AG10803 (cell line): ENCODE results near the gene COA5.

DNA sequence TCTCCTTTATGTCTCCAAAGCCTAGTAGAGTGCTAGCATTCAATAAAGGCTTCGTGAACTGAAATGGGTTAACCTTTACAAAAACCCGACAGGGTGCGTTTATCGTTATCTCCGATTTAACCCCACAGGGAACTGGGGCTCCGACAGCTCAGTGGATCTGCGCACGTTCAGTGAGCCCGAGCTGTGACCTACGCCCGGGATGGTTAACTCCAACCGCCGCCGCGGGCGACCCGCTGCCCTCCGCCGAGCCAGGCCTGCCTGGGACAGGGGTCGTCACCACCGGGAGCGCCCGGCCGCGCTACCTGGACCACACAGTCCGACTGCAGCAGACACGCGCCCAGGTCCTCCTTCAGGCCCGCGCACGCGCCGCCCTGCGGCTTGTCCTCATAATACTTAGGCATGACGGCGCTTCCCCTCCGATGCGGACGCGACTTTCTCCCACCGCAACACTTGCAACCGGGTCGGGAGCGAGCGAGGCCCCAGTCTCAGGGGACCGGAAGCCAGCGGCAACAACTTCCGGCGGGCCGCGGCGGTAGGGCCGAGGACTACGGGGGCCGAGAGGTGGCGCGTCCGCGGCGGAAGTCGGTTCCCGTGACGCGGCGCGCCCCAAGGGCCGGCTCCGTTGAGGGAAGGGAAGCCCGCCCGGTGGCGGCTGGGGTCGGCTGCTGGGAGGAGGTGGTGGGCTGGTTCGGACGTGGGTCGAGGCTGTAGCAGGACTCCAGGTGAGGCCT is at the start of gene COA5:
Gene COA5 (minus strand): TSS at position 508 of the 731 bp plus-strand sequence.
- RRBS: 1% methylated on average over 29 of the region's 75 CpGs

GRCh38 chr2:98608736-98609835 is 697 bp downstream of the UNC50 start:
- RRBS: 2% methylated on average over 23 of the region's 56 CpGs

- RRBS: no CpG with 5 or more reads among the region's 6 CpGs
These were observed 7.2 kb downstream of the UNC50 start for GRCh38 chr2:98615378-98616132.

DNA sequence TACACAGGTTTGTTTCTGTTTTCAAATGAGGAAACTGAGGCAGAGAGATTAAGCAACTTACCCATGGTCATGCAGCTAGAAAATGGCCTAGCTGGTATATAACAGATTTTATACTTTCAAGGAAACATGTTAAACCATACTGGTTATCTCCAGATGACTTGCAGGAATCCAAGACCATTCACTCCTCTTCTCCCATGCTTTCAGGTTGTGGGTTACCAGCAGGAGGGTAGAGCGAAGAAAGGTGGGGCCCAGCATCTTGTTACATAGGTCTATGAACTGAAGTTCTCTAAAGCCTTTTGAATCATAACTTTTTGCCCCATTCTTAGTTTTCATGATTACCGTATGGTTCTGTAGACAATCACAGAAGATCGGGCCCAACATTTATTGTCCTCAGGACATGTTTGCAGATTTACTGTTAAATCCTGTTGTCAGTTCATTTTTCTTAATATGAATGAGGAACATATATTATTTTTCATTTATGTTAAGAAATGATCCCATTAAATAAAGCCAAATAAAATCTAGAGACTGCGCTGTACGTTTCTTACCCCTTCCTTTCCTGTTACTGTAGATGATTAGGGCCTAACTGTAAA is 8.4 kb downstream of the UNC50 start:
- RRBS: no CpG with 5 or more reads among the region's 5 CpGs

GRCh38 chr2:98663217-98664155 is 55.1 kb downstream of the UNC50 start:
- RRBS: no CpG with 5 or more reads among the region's 14 CpGs

GRCh38 chr2:98702012-98702730 is 28.8 kb downstream of the MGAT4A start:
- RRBS: no CpG with 5 or more reads among the region's 7 CpGs

DNA sequence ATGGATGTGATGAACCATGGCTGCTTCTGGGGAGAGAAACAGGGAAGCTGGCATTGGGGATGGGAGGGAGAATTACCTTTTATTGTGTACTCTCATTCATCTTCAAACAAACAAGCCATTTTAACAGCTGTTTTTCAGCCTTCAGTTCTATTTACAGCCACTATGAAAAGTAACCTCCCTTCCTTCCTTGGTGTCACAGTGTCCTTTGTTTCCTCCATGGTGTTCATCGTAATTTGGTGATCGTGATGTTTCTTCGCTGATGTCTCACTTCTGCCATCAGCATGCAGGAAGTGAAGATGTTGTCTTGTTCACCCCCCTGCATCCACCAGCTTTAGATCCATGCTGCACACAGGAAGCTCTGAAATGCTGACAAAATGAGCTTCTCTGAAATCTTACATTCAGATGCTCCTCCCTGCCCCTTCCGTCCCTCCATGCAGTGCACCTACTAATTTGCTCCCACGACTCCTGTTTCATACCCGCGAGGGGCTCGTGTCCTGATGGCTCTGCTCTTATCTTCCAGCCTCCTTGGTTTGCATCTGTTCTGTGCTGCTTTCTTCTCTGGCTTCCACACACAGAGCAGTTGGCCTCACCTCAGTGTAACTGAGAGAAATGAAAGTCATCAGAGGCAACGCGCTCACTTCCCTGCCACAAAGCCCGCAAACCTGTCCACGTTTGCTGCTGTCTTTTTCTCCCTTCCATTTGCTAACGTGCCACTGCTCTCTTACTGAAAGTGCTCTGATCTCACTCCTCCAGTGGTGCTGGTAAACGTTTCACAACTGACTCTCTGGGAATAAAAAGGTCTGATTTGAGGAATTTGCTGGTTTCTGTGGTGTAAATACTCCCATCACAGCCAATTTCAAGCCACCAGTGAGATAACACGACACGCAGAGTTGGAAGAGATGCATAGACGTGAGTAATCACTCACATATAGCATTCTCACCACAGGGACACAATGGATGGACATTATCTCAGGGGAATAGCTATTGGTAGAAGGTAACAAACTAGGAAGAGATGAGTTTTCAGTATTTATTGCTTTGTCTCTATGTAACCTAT is 40.9 kb upstream of the MGAT4A start:
- RRBS: no CpG with 5 or more reads among the region's 17 CpGs

DNA sequence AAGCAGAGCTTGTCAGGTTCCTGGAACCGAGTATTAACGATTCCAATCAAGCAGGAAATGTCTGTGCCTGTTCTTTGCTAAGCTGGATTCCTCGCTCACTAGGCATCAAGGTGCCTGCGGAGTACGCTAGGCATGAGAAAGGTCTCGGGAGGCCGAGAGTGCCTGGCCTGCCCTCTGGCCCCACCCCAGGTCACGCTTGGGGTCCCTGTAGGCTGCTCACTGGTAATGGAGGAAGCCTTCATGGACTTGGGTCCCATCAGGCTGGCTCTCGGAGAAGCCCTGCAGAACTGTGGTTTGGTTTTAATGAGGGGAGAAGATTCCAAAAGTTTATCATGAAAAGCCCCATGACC is 44.8 kb upstream of the MGAT4A start:
- RRBS: no CpG with 5 or more reads among the region's 9 CpGs

- RRBS: no CpG with 5 or more reads among the region's 24 CpGs
These were observed 66.9 kb downstream of the CRACDL start for GRCh38 chr2:98868891-98869827.

DNA sequence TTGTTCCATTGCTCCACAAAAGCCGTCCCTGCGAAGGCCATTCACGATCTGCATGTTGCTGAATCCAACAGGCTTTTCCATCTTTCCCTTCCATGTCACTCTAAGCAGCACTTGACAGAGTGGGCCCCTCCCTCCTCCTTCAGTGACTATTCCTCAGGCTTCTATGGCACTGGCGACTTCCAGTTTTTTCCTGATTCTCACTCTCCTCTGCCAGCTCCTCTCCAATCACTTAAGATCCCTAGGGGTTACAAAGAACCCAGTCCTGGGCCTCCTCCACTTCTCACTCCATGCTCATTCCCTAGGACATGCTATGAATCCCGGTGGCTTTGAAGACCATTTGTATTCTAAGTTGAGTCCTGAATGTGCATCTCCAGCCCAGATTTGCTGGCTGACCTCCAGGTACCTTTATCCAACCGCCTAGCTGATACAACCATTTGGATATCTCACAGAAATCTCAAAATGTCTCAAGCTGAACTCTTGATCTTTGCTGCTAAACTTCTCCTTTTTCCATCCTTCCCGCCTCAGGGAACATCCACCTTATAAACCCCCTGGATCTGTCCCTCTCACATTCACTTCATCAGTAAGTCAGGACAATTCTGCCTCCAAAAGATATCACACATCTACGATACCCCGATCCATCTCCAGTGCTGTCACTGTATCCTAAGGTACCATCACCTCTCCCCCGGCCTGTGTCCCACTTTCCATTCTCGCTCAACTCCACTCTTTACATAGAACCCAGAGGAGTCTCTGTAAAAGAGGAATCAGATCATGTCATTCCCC is 266.3 kb downstream of the AFF3 start:
- RRBS: no CpG with 5 or more reads among the region's 11 CpGs

DNA sequence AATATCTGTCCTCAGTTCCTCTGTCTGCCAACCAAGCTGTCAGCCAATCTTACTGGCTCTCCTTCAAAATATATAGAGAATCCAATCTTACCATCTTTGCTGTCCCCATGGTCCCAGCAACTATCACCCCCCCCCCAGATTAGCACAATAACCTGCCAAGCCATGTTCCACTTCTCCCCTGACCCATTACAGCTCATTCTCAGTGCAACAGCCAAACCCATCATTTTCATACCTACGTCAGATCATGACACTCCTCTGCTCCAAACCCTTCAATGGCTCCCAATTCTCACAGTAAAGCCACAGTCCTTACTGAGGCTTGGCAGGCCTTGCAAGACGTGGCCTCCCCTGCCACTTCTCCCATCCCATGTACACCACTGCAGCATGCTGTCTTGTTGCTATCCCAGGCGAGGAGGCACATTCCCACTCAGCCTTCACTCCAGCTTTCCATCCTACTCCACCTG is 145.0 kb downstream of the AFF3 start:
- RRBS: no CpG with 5 or more reads among the region's 3 CpGs

DNA sequence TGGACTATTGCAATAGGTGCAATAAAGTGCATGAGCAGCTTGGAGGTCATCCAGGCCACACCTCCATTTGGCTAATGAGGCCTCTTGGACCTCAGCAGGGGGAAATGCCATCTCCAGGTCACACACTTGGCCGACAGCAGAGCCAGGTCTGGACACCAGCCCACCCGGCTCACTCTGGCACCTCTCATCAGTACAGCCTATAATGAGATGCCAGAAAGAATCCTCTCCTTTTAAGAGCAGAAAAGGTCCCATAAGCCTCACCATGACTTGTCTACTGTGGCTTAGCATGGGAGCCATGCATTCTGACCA is 71.2 kb upstream of the AFF3 start:
- RRBS: no CpG with 5 or more reads among the region's 2 CpGs

DNA sequence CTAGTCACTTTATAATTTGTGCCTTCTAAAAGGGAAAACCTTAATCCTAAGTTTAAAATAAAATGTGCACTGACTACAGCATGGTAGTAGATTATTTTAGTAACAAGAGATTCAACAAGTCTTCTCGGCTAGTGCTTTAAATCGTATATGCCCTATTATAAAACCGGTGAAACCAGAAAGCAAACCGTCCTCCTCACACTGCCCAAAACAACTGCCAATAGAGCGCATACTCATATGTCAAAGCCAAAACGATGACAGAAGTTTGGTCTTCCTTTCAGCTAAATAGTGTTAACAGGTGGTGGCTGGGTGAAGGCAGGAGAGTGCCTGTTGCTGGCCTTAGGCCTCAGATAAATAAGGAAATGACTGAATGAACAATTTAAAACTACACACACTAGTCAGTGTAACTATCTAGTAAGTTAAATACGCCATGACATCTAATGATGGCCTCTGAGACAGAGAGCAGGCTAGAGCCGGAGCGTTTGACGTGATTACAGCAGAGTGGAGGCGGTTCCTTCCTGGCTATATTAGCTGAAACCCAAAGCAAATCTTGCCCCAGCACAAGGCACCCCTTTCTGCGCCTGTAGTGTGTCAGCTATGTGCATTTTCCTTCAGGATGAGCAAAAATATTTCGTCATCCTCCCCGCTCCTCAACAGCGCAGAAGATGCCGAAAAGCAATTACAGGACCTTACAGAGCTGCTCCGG is 1.7 kb downstream of the LONRF2 start:
- RRBS: no CpG with 5 or more reads among the region's 17 CpGs

- RRBS: 2% methylated on average over 48 of the region's 87 CpGs
These were observed 955 bp downstream of the LONRF2 start for GRCh38 chr2:100321171-100321921.

DNA sequence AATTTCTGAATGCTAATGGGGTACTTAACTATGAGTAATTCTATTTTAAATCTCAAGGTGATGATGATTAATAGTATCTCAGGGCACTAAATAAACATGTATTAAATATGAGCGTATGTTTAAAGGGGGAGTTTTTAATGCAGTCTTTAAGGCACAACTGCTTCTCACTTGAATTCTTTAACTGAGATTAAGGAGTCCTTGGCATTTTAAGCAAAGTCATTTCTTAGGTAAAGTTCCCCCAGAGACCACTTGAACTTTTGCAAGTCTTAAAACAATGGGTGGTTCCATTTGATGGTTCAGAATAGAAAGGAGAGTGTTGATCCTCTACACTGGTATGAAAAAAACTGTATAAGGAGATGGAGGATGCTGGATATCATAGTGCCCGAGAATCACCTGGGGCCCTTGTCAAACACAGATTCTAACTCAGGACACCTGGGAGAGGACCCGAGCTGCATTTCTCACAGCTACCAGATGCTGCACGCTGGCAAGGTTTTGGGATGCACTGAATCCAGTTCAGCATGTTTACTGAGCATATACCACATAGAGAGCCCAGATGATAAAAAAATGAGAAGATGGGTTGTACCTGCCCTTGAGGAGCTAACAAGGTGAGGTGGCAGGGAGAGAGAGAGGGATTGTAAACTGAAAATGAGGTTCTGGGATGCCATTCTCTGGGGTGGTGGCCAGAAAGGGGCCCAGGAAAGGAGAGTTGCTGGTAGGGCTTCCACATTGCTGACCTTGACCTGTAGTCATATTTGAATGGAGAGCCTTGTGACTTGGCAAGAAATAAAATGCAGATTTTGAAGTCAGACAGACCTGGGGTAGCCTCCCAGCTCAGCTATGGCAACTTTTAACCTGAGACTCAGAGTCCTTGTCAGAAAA is 3.4 kb downstream of the NPAS2 start:
- RRBS: no CpG with 5 or more reads among the region's 4 CpGs

- RRBS: no CpG with 5 or more reads among the region's 19 CpGs
These were observed 58.0 kb downstream of the NPAS2 start for GRCh38 chr2:100877490-100878755.

DNA sequence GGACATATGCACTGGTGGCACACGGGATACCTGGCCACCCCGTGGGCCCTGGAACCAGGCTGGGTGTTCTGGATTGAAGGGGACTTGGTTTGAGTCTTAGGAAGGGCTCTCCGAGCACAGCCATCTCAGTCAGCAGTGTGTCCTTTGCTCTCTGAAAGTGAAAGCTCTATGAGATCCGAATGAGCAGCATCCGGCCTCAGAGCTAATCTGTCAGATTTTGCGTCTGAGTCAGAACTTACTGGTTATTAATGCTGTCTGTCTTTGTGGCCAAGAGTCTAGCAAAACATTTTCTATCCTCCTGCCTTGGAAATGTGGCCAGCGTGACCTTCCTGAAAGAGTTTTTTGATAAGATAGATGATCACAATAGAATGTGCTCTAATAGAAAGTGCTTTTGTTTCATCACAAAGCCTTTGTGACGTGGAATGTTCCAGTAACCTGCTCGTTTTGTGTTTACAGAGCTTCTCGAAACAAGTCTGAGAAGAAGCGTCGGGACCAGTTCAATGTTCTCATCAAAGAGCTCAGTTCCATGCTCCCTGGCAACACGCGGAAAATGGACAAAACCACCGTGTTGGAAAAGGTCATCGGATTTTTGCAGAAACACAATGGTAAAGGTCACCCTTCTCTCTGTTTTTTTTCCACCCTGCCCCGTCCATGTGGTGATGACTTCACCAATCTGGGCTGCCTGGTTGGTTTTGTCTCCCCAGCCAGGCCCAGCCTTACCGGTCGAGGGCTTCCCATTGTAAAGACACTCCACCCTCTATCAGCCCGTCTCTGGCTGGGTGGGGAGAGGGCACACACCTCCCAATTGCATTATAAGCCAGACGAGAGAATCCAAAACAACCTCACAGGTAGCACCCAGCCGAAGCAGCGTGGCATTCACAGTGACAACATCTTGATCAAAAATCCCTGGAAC is 77.1 kb upstream of the RPL31 start:
- RRBS: no CpG with 5 or more reads among the region's 23 CpGs

DNA sequence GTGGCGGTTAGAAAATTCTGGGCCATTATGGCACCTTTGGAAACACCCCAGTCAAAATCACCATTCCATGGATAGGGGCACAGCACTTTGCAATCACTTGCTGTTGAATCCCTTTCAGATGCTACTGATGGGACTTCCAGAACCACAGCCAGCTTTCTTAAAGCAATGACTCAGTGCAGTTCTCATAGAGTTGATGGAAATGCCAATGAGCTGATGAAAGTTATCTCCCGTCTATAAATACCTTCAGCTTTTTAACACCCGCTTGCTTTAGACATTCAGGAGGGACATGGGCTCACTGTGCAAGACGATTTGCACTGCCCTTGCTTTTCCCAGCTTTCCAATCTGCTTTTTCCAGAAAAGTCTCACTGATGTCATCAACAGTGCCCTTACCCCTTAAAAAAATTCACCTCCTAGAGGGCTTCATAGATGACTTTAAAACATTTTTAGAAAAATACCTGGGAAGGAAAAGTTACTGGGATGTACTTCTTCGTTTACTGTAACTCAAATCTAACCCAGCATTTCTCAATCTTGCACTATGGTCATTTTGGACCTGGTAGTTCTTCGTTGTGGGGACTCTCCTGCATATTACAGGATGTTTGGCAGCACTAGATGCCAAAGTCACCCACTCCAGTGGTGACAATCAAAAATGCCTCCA is 66.6 kb upstream of the RPL31 start:
- RRBS: no CpG with 5 or more reads among the region's 6 CpGs

- RRBS: no CpG with 5 or more reads among the region's 8 CpGs
These were observed 14.3 kb upstream of the RPL31 start for GRCh38 chr2:100987561-100988418.

DNA sequence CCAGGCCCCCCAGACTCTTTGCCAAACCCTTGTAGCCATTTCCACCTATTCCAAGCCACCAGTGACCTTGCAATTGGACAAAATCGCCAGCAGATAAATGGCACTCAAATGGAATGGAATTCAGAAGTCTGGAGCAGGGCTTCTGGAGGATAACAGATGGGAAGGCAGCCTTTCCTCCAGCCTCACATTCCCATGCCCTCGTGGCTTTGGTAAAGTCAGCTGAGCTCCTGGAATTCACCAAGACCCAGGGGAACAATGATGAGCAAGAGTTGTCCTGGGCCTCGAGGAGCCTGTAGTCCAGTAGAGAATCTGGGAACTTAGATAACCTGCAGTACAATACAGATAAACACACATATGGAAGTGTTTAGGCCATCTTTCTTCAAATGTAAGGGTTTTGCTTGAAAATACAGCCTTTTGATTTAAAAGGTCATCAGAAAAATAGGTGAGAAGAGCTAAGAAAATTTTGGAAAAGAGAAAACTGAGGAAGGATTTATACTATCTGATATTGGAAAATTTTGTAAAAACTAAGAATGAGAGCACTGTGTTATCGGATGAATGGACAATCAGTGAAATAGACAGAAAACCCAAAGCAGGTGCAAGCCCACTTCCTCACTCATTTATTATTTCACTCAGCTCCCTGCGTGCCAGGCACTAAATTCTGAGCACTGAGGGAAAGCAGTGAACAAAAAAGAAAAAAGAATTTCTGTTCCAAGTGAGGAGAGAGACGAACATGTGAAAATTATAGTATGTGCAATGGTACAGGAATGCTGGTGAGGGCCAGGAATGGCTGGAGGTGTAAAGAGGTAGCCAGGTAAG is 12.9 kb upstream of the RPL31 start:
- RRBS: no CpG with 5 or more reads among the region's 6 CpGs